Penis (tissue), 1 donor: ENCODE data around the genes MMAB, FAM222A and GPN3.

- PRO-cap, result bidirectional peak, plus-strand start at chr12:109573829, minus-strand start at chr12:109573553
Observed at GRCh38 chr12:109572813-109574219, at the start of gene MMAB. MMAB (minus strand) TSS chr12:109573504.

DNA sequence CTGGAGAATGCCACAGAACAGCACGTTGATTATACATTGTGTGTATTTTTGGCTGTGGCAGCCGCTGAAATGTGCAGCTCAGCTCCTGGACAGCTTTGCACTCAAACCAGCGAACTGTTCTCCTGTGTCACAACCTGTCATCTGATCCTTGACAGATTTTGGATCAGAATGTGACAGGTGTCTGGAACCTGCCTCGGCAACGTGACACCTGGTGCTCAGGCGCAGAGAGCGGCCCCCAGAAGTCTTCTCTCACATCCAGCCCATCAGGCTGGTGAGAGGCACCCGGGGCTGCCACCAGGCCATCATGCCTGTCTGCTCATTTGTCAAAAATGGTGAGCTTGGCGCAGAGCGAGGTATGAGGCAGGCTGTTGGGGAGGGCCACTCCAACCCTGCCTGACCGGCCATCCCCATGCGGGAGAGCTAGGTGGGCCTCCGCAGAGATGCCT is 19.4 kb downstream of the MVK start:
- PRO-cap, result no peak

GRCh38 chr12:109713468-109714067 is at the start of gene FAM222A:
FAM222A (plus strand) TSS chr12:109713825.
- PRO-cap, result unidirectional peak, plus-strand start at chr12:109713825

DNA sequence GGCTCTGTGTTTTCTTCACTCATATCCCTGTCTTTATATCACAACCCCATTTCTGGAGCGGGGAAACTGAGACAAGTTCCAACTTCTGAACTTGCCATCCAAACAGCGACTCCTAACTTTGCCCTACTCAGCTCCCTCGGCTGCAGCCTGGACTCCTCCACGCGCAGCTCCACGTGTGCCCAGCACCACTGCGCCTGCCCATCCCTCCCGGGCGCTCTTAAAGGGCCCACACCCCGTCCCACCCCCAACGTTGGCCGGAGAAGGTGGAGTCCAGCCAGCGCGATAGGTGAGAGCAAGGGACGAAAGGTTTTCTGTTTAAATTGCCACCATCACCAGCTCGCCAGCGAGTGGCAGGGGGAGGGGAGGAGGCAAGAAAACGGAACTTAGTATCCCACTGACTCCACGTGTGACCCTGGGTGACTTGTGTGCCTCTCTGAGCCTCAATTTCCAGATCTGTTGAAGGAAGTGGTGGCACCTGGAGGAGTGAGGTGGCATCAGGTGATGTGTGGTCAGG is 59.7 kb downstream of the FAM222A start:
- PRO-cap, result no peak

GRCh38 chr12:109871714-109872386 is 8.5 kb downstream of the GLTP start:
- PRO-cap, result no peak

GRCh38 chr12:109900739-109901354 is 773 bp downstream of the TCHP start:
- PRO-cap, result no peak

DNA sequence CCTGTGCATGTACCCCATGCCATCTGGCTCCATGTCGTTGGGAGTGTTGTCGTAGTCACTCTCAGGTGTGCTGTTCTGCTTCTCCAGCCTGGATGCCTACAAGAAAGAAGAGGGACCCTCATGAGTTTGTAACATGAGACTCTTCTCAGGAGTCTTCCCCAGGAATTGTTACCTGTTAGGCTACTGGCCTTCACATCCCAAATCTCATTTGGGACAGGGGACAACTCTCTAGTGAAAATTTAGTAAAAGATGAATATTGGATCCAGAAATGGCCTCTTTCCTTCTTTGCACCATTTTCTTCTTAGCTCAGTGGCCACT is 39.0 kb downstream of the TCHP start:
- PRO-cap, result no peak

- PRO-cap, result no peak
Observed at GRCh38 chr12:109994386-109995098, 1.6 kb downstream of the GIT2 start.

DNA sequence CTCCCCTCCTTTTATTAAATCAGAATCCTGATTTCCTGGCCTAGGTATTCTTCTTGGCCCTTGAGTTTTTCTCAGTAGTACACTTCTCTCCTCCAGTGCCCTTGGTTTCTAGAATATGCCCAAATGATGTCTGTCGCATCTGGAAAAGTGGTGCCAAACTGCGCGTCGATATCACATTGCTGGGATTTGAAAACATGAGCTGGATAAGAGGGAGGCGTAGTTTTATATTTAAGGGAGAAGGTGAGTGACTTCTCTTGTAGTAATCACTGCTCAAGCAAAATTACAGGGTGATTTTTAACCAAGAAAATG is 19.0 kb downstream of the ANKRD13A start:
- PRO-cap, result no peak

DNA sequence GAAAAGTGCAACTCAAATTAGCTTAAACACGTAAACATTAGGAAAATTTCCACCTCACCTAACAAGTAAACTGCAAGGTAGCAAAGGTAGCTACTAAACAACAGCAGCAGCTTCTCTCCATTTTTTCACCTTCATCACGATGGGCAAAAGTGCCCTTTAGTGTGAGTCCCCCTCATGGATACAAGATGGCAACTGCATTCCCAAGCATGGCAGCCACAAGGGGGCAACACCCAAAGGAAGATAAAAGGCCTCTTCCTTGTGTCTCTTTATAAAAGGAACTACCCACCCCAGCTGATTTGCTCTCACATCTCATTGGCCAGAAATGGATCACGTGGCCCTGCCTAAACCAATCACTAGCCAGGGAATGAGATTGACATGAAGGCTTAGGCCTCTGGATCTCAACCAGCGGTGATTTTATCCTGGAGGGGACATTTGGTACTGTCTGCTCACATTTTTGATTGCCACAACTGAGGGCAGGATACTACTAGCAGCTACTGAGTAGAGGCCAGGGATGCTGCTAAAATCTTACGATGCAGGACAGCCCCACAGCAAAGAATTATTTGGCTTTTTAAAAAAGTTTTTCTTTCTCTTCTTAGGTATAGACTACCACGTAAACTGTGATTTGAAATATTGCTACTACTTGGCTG is 21.9 kb upstream of the IFT81 start:
- PRO-cap, result no peak

DNA sequence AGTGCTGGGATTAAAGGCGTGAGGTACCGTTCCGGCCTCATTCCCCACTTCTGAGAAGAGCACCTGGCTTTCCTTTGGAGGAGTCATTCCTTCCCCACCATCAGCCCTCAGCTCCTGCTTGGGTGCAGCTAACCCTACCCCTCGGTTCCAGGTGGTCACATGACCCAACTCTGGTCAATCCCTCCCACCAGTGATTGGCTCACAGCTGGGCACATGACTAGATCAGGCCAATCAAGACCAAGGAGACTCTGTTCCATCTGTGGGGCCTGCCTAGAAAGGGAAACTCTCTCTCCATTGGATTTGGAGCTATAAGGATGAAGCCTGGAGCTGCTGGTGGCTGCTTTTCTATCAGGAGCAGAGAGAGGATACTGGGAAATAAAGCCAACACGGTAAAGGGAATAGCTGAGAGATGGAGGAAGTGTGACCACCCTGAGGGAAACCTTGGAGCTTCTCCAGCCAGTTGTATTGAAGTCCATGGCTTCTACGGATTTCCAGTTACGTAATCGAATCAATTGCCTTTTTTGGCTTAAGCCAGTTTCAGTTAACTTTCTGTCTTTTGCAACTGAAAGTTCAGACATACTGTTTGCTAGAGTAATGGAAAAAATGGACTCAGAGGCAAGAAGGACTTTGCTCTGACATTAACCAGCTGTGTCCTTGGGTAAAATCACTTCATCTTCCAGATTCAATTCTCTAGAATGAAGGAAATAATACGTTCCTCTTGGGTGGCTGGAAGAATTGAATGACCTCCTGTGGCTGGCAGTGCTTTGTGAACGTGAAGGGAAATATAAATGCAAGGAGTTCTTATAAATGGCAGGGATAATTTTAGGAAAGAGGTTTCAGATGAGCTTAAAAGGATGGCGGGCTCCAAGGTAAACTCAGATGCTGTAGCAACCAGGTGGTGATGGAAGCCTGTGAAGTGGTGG is 19.6 kb upstream of the IFT81 start:
- PRO-cap, result no peak

DNA sequence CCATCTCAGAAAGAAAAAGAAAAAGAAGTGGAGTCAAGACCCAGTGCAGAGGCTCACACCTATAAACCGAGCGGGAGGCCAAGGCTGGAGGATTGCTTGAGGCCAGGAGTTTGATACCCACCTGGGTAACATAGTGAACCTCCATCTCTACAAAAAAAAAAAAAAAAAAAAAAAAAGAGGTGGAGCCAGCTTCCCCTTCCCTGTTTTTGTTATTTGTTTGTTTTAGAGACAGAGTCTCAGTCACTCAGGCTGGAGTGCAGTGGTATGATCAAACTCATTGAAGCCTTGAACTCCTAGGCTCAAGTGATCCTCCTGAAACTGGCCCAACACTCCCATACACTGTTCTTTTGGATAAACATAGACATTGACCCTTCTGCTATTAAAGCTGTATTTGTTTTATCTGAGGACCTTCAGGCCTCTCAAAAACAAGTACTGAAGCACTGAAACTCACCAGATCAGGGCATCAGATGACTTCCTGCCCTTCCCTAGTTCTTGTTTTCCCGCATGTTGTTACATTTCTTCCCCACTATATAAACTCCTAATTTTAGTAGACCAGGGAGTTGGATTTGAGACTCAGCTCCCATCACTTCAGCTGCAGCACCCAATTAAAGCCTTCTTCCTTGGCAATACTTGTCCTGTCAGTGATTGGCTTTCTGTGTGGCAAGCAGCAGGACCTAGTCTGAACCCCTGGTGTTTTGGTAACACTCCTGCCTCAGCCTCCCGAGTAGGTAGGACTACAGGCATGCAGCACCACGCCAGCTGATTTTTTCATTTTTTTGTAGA is 12.7 kb upstream of the IFT81 start:
- PRO-cap, result no peak

DNA sequence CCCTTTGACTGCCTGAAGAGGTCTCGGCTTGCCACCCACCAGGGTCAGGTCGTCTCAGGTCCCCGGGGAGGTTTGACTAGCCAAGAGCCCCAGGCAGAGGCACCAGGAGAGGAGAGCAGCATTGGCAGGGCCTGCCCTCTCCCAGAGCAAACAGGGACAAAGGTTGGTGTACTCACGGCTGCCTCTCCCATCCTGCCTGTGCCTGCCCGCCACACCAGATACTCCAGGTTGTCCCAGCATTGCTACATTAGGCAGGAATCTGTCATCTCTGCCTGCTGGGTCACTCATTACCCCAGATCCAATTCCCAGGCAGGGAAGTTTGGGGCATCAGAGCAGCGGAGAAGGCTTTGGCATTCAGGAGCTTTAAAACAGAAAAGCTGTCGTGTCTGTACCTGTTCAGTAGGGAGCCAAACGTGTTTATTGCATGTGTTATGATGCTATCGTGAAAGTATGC is 33.4 kb upstream of the ATP2A2 start:
- PRO-cap, result no peak

GRCh38 chr12:110296252-110296794 is 15.3 kb downstream of the ATP2A2 start:
- PRO-cap, result no peak

- PRO-cap, result no peak
Observed at GRCh38 chr12:110335090-110336311, 54.5 kb downstream of the ATP2A2 start.

- PRO-cap, result no peak
Observed at GRCh38 chr12:110371090-110372434, 31.9 kb downstream of the ANAPC7 start.

GRCh38 chr12:110467850-110469034 is at the start of gene GPN3:
GPN3 (minus strand) TSS chr12:110468257.
- PRO-cap, result bidirectional peak, plus-strand start at chr12:110468427, minus-strand start at chr12:110468179; bidirectional peak, plus-strand start at chr12:110468781, minus-strand start at chr12:110468744; bidirectional peak, plus-strand start at chr12:110468845, minus-strand start at chr12:110468856

GRCh38 chr12:110502434-110502708 is 240 bp downstream of the RAD9B start:
- PRO-cap, result no peak

GRCh38 chr12:110538991-110539406 is 36.9 kb downstream of the RAD9B start:
- PRO-cap, result no peak

DNA sequence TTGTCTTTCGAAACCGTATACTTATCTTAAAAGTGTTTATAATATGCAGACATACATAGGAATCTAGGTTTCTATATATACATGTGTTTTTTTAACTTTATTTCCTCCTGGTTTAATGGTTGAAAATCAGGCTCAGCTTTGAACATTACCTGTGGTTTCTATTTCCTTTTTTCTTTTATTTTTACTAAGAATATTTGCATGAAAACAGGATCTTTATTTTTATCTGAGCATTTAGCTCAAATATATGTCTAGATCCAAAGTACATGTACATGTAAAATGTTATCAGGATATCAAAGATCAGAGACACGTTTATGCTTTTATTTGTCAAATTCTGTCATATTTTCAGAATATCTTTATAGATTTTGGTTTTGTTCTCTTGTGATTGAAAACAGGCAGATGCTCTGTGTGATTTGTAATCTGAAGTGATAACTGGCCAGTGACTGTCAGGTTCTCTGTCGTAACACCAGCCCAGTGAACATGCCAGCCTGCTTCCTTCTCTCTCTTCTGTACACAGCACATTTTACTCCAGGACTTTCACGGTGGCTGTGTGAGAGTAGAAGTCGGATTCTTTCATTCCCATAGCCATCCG is 13.7 kb downstream of the TCTN1 start:
- PRO-cap, result no peak